ENCODE measurements around a stretch of chr3.

GRCh38 chr3:128308528-128309381 is 155.5 kb downstream of the EEFSEC start:
- RRBS, result no CpG with 5 or more reads among the region's 11 CpGs

- RRBS, result no CpG with 5 or more reads among the region's 6 CpGs
Observed at GRCh38 chr3:128369177-128369879, 97.4 kb downstream of the DNAJB8 start.

- RRBS, result no CpG with 5 or more reads among the region's 9 CpGs
Observed at GRCh38 chr3:128382181-128382460, 84.6 kb downstream of the DNAJB8 start.

- RRBS, result no CpG with 5 or more reads among the region's 21 CpGs
Observed at GRCh38 chr3:128415822-128416835, 50.6 kb downstream of the DNAJB8 start.

DNA sequence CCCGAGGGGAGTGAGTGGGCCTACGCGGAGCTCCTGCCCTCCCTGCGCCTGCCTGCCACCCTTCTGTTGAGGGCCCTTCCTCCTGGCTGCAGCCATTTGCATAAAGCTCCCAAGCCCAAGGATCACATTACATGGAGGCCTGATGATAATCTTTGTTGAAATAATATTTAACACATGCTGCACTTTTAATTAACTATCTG is 39.1 kb downstream of the DNAJB8 start:
- RRBS, result no CpG with 5 or more reads among the region's 4 CpGs

GRCh38 chr3:128547248-128548084 is 54.5 kb upstream of the GATA2 start:
- RRBS, result no CpG with 5 or more reads among the region's 11 CpGs

- RRBS, result no CpG with 5 or more reads among the region's 14 CpGs
Observed at GRCh38 chr3:128573812-128574289, 76.8 kb downstream of the RPN1 start.

- RRBS, result no CpG with 5 or more reads among the region's 4 CpGs
Observed at GRCh38 chr3:128613327-128613684, 37.3 kb downstream of the RPN1 start.

- RRBS, result no CpG with 5 or more reads among the region's 3 CpGs
Observed at GRCh38 chr3:128619523-128619856, 31.1 kb downstream of the RPN1 start.

- RRBS, result no CpG with 5 or more reads among the region's 32 CpGs
Observed at GRCh38 chr3:128742672-128743274, 16.8 kb downstream of the RAB7A start.

DNA sequence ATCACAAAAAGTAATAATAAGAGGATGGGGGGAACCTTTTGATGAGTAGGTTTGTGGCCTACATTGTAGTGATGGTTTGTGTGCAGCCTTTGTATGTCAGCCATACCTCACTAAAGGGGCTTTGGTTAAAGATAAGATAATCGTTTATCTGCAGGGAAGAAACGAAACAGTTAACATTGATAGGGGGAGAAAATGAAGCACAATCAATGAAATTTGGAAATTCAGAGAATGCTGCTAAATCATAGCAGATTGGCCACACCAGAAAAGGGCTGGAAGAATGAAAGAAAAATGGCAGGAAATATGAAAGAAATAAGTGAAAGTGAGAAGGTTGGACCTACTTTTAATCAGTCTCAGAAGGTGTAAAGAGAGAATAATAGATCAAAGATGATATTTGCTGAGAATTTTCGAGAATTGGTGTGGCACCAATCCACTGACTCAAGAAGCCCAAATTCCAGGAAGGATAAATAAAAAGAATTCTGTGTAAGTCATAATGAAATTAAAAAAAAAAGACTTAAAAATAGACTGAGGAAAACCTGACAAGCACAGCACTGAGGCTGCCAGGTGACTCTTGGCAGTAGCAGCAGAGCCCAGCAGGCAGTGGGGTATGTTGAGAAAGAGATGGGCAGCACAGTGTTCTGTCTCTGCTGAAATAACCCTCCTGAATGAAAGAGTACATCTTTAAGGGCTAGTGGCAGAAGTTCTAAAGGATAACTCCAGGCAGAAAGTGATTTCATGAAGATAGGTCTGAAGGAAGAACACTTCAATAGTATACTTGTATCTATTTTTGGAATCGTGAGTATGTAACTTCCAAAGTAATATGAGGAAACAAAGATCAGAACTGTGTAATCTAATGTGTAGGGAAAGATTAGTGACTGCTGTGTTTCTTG is 75.6 kb downstream of the RAB7A start:
- RRBS, result no CpG with 5 or more reads among the region's 4 CpGs

DNA sequence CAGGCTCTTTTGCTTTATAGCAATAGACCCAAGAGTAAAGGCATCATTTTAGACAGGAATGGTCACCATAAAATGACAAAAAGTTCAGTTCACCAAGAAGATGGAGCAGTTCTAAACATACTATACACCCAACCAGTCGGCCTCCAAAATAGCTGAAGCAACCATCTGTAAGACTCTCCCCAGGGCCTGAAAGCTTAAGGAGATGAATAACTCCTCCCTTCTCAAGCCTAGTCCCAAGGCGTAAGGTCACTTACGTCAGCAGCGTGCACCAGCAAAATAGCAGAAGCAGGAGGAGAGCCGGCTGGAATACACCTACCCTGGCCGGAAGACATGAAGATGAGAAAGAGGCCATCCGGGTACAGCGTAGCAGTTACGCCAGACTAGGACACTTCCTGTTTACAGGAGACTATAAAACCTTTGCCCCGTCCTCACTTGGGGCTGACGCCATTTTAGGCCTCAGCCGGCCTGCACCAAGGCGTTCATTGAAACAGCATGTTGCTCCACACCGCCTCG is 2.6 kb downstream of the CFAP92 start:
- RRBS, result no CpG with 5 or more reads among the region's 15 CpGs

DNA sequence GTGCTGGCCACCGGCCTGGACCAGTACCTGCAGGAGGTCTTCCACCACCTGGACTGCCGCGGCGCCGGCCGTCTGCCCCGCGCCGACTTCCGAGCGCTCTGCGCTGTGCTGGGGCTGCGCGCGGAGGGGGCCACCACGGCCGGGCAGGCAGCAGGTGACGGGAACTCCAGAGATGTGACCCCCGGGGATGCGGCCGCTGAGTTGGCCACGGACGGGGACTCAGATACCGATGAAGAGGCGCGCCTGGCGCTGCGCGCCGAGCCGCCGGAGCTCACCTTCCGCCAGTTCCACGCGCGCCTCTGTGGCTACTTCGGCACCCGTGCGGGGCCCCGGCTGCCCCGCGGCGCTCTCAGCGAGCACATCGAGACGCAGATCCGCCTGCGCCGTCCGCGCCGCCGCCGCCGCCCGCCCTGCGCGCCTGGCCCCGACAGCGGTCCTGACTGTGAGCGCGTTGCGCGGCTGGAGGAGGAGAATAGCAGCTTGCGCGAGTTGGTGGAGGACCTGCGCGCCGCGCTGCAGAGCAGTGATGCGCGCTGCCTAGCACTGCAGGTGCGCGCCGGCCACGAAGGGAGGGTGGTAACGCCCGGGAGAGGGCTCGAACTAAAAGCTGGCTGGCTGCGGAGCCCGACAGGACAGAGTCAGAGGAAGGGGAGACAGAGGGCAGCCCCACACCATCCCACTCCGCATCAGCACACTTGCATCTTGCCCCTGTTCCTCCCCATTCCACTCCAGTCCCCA is 841 bp downstream of the EFCC1 start:
- RRBS, result 1% methylated on average over 38 of the region's 82 CpGs

- RRBS, result no CpG with 5 or more reads among the region's 22 CpGs
Observed at GRCh38 chr3:129015358-129016221, 14.5 kb downstream of the EFCC1 start.

DNA sequence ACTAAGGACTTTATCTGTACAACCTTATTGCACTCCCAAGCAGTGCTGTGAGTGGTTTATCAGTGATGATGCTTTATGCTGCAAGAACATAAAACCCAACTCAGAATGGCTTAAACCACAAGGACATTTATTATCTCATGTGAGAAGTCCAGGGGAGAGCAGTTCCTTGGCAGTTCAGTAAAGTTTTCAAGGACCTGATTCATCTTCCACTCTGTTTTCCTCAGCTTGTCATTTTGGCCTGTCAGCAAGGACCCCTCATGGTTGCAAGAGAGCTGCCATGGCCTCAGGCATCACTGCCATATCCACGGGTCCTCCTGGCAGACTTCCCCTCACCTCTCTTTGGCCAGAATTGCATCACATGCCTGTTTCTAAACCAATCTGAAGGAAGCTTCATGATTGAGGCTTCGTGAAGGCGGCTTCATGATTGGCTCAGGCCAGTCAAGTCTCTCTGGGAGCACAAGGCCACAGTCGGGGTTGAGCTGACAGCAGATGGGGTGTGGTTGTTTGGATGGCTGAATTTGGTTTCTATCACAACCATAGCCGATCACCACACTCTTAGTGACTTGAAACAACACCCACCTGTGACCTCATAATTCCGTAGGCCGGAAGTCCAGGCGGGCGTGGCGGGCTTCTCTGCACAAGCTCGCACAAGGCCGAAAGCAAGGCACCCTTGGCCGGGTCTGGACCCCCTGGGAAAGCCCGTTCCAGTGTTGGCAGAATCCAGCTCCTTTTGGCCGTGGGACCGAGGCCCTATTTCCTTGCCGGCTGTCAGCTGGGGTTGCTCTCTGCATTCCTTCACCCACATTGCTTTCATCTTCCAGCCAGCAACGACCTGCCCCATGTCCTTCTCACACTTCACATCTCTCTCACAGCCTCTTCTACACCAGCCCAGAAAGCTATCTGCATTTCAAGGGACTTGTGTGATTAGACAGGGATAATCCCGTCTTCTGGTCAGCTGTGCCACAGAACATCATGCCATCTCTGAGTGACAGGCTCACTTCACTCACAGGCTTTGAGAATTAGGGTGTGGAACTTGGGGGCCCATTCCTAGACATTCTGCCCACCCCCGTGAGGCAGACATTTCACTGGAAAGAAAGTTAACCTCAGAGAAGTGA is 16.1 kb downstream of the EFCC1 start:
- RRBS, result 70% methylated on average over 11 of the region's 20 CpGs

GRCh38 chr3:129021041-129021319 is 19.9 kb downstream of the EFCC1 start:
- RRBS, result no CpG with 5 or more reads among the region's 4 CpGs

DNA sequence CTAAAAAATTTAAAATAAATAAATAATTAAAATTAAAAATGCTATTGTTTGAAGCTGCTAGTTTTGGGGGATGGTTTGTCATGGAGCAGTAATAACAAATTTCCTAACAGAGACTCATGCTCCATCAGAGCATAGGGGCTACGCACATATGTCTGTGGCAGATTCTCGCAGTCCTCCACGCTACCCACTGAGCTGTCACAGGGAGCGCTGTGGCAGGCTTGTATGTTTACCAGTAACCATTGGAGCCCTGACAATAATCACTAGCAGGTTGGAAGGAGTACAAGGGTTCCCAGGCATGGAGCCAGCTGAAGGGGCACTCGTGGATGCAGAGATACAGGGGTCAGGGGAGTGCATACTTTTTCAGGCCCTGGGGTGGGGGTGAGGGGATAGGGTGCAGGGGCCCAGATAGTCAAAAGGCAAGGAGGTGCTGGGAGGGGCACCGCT is 7.9 kb upstream of the GP9 start:
- RRBS, result no CpG with 5 or more reads among the region's 6 CpGs

GRCh38 chr3:129310099-129310535 is 6.0 kb downstream of the H1-10 start:
- RRBS, result no CpG with 5 or more reads among the region's 4 CpGs

- RRBS, result no CpG with 5 or more reads among the region's 38 CpGs
Observed at GRCh38 chr3:129343675-129344313, 27.7 kb upstream of the H1-10 start.

DNA sequence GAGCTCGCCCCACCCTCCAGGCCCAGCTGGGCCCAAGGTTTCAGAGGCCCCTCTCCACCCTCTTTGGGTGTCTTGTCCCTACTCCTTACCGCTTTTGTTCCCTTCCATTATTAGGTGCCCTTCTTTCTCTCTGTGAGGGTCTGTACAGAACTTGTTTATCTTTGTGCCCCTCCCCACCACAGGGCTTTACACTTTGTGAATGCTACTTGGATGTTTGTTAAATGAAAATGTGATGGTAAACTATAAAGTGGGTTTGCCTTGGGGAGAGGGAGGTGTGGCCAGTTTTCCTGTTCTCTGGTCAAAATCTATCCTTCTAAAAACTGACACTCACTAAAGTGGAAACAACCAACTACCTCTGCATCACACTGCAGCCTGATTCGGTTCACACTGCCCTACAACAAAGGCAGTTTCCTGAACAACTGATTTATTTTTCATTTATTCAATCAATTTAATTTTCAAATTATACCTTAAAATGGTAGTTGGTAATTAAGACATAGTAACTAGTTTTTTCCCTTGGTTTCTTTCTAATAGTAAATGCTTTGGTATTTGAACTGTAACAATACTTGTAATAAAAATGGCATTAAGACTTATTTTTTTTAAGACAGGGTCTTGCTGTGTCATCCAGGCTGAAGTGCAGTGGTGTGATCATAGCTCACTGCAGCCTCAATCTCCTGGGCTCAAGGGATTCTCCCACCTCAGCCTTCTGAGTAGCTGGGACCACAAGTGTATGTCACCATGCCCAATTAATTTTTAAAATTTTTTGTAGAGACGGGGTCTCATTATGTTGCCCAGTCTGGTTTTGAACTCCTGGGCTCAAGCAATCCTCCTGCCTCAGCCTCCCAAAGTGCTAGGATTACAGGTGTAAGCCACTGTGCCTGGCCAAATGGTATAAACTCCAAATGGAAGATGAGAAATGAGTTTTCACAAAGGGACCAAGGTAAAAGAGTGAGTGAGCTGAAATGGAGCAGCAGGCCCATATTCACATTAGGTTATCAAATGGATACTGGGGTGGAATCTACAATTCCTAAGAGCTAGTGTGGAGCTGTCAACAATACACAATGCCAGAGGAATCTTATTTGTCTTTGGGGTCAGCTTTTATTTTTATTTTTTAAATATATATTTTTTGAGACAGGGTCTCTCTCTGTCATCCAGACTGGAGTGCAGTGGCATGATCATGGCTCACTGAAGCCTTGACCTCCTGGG is 1.8 kb upstream of the EFCAB12 start:
- RRBS, result no CpG with 5 or more reads among the region's 4 CpGs

Data from epithelial cell of esophagus (primary cell).